ENCODE results near the gene SCUBE3.

DNA sequence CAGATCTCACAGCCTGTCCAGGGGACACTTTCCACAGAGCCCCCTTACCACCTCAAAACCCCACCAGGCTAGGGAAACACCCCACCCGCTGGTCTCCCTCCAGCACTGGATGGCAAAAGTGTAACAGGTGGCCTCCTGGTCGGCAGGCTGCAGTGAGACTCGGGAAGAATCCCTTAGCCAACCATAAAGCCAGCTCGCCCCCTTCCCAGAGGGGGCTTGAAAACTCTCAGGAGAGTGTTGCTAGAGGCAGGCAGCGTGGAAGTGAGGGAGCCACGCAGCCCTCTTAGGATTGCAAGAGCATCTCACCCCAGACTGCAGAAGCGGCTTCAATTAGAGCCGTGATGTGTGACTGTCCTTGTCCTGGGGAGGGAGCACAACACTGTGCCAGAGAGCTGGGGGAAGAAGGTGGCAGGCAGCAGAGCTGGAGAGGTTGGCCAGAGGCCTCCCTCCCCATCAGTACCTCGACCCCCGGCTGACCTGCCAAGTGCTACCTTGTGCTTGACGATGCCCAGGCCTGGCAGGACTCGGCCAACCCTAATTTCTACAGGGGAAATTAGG, 462 bp upstream of the GRM4 start:
- RRBS, result no CpG with 5 or more reads among the region's 12 CpGs

DNA sequence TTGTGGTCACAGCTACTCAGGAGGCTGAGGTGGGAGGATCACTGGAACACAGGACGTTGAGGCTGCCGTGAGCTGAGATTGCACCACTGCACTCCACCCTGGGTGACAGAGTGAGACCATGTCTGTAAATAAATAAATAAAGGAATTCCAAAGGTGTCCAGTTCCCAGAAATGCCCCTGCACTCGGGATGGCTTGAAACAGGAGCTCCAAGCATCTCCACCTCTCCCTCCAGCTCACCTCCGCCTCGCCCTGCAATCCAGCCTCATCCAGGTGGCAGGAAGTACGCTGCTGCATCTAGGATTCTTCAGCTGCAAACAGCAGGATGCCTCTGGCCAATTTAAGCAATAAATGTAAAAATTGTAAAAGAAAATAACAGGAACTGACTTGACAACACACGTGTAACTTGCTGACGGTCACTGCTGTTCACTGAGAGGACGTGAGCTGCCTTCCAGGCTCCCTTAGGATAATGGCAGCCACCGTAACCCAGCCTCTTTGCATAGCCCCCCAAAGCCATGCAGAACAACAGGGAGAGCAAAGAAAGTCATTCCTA, 11.4 kb upstream of the GRM4 start:
- RRBS, result no CpG with 5 or more reads among the region's 10 CpGs

- RRBS, result no CpG with 5 or more reads among the region's 3 CpGs
These were observed 34.3 kb upstream of the HMGA1 start for GRCh38 chr6:34202323-34202731.

GRCh38 chr6:34246259-34247143, 2.3 kb downstream of the SMIM29 start:
- RRBS, result no CpG with 5 or more reads among the region's 9 CpGs

DNA sequence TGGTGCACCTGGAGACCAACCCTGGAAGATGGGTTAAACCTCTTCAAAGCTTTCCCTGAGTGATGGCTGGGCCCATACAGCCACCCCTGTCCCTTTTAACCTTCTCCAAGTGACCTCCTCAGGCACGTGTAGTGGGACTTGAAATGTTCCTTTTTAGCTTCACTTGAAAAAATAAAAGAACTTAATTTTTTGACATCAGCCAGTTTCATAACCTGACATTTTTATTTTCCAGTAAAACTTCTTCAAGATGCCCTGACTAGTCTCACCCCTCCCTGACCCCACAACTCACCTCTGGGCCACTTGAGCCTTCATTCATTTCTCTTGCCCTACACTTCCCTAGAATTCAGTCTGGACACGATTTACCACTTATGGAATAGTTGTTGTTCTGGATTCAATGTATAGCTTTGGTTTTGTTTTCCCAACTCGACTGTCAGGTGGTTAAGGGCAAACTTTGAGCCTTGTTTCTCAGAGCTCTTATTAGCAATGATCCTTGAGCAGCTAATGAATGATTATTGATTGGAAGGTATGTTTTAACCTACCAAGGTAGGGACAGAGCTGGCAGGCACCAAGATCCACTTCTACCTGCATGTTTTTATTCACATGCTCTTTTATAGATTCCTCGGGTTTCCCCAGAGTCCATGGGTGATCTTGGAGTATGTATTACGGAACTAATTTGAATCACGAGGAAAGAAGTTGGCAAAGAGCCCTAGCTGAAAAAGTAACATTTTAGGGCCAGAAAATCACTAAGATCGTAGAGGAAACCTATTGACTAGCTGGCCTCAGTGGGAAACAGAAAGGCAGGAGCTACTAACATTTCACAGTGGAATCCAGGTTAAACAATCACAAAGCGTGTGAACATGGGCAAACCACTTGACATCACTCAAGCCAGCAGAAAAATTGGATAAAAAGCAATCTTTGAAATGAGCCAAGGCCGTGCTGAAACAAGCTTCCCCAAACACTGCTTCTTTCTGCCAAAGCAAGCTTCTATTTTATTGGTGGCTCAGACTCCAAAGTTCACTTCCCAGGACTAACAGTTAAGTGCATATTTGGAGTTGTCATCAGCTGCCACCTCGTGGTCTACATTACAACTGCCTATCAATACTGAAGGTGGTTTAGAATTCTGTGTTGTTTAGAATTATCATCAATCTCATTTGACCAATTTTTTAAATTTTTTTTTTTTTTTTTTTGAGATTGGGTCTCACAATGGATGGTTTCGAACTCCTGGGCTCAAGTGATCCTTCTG, 11.1 kb downstream of the RPS10 start:
- RRBS, result no CpG with 5 or more reads among the region's 11 CpGs

DNA sequence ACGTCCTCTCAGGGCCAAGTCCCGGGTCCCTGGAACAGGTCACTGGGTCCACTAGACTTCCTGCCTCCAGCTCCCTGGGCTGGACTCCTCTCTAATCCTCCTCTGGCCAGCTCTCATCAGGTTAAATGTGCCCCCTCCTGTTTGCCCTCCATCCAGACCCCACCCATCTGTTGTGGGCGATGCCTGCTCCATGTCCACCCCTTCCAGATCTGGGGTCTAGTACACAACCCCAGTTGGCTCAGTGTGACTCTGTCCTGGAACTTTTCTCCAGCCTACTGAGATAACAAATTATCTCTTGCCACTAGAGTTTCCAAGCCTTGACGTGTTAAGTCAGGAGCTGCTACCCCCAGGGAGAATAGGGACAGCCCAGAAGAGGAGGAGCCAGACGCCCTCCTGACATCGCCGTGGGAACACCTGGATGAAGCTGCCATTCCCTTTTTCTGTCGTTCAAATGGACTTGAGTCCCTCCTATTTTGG, 3.7 kb upstream of the SPDEF start:
- RRBS, result no CpG with 5 or more reads among the region's 8 CpGs

- RRBS, result no CpG with 5 or more reads among the region's 11 CpGs
These were observed 39.7 kb upstream of the SPDEF start for GRCh38 chr6:34595663-34596446.

GRCh38 chr6:34663647-34664236, 32.8 kb downstream of the ILRUN start:
- RRBS, result no CpG with 5 or more reads among the region's 7 CpGs

- RRBS, result no CpG with 5 or more reads among the region's 1 CpG
These were observed 17.1 kb downstream of the ILRUN start for GRCh38 chr6:34679407-34679971.

DNA sequence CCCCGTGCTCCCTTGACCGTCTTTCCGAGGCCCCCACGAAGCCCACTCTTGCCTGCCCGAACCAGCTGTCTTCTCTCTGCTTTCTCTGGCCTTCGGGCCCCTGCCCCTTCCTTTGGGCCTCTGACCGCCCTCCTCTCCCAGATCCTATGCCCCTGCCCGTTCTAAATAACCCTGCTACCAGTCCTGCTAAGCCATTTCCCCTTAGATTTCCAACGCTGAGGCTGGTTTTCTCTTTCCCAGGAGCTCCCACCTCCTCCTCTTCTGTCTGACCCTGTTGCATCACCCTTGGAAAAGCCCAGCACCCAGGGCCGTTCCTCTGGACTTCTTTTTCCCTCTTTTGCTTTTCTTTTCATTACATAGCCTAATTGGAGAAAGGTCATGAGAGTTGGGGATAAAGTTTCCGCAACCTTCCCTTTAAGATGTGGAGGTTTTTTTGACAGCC, 769 bp downstream of the BLTP3A start:
- RRBS, result no CpG with 5 or more reads among the region's 11 CpGs

GRCh38 chr6:34871564-34872037, 16.2 kb downstream of the TAF11 start:
- RRBS, result no CpG with 5 or more reads among the region's 3 CpGs

DNA sequence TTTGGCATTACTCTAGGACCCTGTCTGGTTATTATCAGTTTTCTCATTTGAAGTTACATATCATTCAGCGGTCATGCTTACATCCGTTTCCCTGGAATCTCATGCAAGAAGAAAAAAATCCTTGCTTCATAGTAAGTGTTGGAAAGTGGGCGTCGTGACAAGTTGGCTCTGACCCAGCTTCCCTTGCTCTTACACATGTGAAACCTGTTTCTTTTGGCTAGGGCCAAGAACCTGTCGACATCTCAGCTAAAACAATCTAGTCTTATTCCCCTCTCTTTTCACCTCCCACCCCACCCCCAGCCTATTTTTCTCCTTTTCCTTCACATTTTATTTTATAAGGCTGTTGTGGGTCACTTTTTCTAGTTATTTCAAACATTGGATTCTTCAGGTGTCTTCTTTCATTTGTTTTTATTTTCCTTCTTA, 45.5 kb downstream of the ANKS1A start:
- RRBS, result no CpG with 5 or more reads among the region's 5 CpGs

GRCh38 chr6:35016353-35017412, 124.5 kb downstream of the TCP11 start:
- RRBS, result no CpG with 5 or more reads among the region's 11 CpGs

DNA sequence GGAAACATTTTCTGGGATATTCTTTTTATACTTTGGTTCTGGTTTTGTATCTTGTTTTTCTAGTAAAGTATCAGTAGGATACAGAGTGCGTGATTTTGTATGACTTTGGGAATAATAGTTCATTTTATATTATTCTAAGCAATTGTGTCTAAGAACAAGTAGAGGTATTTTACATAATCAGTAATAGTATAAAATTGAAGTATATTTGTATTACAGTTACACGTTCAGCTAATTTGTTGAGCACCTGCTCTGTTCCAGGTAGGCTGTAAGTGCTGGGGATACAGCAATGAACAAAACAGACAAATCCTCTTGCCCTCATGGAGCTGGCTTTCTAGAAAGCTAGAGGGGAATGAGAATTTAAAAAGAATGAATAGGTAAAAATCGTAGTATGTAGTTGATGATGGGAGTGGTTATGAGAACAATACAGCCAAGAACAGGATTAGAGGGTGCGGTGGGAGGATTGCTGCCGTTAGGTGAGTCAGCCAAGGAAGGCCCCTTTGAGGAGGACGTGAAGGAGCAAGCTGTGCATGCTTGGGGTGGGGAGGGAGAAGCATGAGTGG, 114.9 kb downstream of the TCP11 start:
- RRBS, result no CpG with 5 or more reads among the region's 6 CpGs

DNA sequence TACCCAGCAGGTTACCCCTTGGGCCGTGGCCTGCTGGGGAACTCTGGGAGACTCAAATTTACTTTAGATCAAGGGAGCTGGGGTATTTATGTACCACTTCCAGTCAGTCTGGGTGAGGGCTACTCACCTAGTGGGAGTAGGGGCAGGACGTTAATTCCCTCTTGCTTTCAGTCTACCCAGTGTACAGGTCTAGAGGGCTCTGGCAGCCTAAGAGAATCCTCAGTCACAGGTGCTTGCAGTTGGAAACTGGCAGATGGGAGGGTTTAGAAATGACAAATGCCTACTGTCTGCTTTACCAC, 103.7 kb downstream of the TCP11 start:
- RRBS, result no CpG with 5 or more reads among the region's 2 CpGs

GRCh38 chr6:35202159-35202720, 11.5 kb upstream of the SCUBE3 start:
- RRBS, result no CpG with 5 or more reads among the region's 9 CpGs

DNA sequence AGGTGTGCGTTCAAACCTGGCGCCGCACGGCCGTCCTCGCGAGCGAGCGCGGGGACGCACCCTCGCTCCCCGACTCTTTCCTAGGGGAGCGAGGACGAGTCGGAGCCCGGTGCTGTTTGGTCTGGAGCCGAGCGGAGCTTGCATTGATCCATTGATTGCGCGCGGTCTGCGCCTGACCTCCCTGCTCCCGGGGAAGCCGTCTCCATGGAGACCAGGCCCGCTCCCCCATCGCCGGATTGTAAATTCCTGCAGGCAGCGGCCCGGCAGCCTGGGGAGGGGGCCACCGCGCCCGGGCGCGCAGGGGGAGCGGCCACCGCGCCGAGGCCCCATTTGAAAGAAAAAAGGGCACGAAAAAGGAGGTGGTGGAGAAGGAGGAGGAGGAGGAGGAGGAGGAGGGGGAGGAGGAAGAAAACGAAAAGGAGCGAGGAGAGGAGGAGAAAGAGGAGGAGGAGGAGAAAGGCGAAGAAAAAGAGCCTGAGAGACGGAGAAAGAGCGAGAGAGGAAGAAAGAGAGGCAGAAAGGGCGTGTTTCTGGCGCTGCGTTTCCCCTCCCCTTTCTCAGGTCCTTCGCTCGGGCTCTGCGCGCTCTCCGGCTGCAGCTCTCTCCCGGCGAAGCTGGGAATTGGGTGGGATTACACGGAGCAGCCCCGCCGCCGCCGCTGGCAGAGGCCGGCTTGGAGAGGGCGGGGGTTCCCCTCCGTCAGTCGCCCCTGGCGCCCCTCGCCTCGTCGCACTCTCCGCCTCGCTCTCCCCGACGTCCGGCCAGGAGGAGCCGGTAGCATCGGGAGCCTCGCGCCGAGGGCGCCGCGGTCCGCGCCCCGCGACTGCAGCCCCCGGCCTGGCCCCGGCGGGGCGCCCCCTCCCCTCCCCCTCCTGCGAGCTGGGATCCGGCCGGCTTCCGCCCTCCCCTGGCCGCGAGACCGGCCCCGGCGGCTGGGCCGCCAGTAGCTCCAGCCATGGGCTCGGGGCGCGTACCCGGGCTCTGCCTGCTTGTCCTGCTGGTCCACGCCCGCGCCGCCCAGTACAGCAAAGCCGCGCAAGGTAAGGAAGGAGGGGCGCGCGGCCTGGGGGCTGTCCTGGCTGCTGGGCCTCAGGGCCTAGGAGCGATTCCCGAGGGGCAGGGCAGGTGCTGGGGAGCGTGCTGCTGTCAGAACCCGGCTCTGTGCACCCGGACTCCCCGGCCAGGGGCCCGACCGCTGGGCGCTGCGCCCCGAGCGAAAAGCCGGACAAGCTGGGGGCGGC, at the start of gene SCUBE3:
SCUBE3 (plus strand) TSS at position 493 of the 1,241 bp plus-strand sequence.
- RRBS, result 2% methylated on average over 58 of the region's 126 CpGs

- RRBS, result 2% methylated on average over 11 of the region's 65 CpGs
These were observed 20.8 kb downstream of the DEF6 start for GRCh38 chr6:35318051-35319199.

DNA sequence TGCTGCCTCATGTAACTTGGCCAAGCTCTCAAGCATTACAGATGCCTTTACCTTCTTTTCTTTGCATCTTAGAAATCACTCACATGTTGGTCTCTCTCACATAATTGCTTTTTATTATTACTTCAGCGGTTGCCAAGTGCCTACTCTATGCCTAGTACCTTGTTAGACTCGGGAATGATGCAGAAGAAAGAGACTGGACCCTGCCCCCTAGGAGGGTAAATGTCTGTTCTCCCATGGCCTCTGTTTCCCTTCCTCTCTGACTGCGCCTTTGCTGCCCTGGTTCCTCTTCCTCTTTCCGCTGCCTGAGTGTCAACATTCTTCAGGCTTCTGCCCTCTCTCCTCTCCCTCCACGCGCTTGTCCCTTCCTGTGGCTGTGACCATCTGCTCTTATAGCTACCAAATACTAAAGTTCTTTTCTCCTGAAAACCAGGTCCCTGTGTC, 28.7 kb downstream of the PPARD start:
- RRBS, result no CpG with 5 or more reads among the region's 6 CpGs

DNA sequence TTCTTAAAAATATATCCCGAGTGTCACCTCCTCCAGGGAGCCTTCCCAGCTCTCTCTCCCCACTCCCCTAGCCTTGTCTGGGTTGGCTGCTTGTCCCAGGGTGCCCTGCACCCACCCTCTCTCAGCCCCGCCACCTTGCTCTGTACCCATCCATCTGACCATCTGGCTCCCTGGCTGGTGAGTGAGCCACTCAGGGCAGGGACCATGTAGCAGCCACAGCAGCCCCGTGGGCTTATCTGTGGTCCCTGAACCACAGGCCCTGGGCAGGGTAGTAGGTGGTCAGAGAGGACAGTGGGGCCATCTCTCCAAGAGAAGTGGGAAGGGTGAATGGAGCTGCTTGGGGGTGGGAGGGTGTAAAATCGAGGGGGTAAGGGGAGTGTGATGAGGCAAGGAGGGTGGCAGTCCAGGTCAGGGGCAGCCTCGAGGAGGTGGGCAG, 12.8 kb downstream of the TEAD3 start:
- RRBS, result no CpG with 5 or more reads among the region's 5 CpGs